Breast (tissue), 4 donors: ENCODE measurements around the genes WARS2, HSD3B1 and REG4.

GRCh38 chr1:117232078-117232294 is 21.3 kb upstream of the VTCN1 start:
- PRO-cap, 3 experiments = no peak in any of the 3 experiments
- RRBS = no CpG with 5 or more reads among the region's 3 CpGs

GRCh38 chr1:117358019-117358426 is 9.2 kb upstream of the MAN1A2 start:
- PRO-cap, 3 experiments = no peak in any of the 3 experiments
- RRBS = no CpG with 5 or more reads among the region's 10 CpGs

DNA sequence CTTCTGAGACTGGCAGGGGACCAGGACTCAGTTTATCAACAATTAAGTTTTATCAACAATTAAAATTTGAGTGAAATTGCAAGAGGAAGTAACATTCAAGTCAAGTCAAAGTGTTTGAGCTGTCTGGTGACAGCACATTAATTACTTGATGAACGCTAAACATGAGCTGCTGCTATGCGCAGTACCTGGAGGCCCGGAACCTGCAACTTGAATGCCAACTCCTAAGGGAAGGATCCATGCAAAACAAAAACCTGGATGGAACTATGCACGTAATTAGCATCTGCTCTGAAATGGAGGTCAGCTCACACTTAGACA is 6.5 kb downstream of the TENT5C start:
- PRO-cap, 3 experiments = no peak in any of the 3 experiments
- RRBS = no CpG with 5 or more reads among the region's 4 CpGs

- PRO-cap, 3 experiments = no peak in any of the 3 experiments
- RRBS = 58% methylated on average over 2 of the region's 19 CpGs
These were observed 50.4 kb downstream of the TENT5C start for GRCh38 chr1:117656055-117656931.

DNA sequence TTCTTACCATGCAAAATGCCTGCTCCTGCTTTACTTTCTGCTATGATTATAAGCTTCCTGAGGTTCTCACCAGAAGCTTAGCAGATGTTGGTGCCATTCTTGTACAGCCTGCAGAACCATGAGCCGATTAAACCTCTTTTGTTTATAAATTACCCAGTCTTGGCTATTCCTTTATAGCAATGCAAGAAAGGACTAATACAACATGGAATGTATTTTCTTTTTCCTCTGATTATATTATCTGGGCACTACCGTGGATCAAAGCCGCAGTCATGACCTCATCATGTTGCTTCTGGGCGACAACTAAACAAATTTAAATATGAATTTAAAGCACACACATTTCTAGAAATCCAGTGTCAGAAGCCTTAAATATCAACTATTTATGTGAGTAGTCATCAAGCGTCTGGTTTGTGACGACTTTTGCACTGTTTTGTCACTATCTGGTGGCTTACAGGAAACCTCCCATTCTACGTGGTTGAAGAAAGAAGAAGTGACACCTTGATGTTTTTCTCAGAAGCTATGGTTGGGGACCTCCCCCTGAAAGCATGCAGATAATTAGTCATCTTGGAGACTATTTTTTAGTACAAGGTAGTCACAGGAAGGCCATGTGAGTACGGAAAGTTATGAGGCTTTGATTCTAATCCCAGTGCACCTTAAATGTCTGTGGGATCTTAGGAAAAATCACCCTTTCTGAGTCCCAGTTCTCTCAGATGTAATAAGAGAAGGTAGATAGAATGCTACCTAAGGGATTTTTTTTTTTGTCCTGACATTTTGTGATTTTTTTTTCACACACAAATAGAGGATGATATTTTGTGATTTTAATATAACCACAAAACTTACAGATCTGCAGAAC is 58.4 kb downstream of the TENT5C start:
- PRO-cap, 3 experiments = peak in 1 of 3 experiments; most common plus-strand start position 578 of the sequence (in 1)
- RRBS = no CpG with 5 or more reads among the region's 8 CpGs

DNA sequence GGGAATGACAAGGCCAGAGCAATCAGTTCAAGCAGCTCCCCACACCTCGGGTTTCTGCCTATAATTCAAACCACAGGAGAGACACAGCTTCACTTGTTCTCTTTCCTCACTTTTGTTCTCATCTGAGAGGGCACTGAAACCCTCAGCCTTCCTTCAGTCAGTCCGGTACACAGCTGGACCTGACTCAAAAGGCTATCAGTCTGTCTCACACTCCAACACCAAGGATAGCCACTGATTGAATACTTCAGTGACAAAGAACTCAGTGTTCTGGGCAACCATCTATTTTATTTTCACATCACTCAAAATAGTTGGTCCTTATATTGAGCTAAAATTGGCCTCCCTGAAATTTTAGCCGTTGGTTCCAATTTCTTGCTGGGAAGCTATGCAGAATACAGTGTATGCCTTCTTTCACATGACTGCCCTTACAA is 70.2 kb downstream of the TENT5C start:
- PRO-cap, 3 experiments = no peak in any of the 3 experiments
- RRBS = no CpG with 5 or more reads among the region's 3 CpGs

DNA sequence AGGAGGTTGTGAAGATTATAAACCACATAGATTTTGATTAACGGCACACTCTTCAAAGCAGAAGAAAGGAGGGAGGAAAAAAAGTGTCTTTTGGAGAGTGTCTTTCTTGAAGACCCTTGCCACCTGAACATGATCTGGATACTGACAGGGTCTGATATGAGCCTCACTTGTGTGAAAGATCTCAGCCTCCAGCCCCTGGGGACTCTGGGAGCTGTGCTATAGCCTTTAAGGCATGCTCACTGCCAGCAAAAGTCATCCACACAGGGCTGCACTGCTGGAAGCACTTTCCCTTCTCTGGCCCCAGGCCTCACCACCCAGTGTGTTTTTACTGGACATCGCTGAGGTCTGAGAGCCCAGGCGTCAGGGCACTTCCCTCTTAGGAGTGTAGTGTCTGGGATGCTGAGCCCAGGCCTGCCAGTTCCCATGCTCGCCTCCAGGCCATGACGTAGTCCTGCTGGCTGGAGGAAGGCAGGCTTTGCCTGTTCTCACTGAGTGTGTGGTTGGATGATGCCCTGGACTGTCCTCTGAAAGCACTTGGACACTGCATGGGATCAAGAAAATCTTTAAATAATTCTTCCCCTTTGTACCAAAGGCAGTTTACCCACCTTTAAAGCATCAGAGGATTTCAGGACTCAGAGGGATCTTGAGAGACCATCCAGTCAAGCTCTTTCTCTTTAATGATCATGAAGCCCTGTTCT is 101.2 kb downstream of the GDAP2 start:
- PRO-cap, 3 experiments = no peak in any of the 3 experiments
- RRBS = no CpG with 5 or more reads among the region's 5 CpGs

- PRO-cap, 3 experiments = no peak in any of the 3 experiments
- RRBS = no CpG with 5 or more reads among the region's 3 CpGs
These were observed 24.6 kb downstream of the TBX15 start for GRCh38 chr1:118963413-118964135.

GRCh38 chr1:118983615-118984245 is 4.4 kb downstream of the TBX15 start:
- PRO-cap, 3 experiments = peak in 2 of 3 experiments; most common minus-strand start chr1:118983876 (in 1)
- RRBS = 13% methylated on average over 7 of the region's 33 CpGs

DNA sequence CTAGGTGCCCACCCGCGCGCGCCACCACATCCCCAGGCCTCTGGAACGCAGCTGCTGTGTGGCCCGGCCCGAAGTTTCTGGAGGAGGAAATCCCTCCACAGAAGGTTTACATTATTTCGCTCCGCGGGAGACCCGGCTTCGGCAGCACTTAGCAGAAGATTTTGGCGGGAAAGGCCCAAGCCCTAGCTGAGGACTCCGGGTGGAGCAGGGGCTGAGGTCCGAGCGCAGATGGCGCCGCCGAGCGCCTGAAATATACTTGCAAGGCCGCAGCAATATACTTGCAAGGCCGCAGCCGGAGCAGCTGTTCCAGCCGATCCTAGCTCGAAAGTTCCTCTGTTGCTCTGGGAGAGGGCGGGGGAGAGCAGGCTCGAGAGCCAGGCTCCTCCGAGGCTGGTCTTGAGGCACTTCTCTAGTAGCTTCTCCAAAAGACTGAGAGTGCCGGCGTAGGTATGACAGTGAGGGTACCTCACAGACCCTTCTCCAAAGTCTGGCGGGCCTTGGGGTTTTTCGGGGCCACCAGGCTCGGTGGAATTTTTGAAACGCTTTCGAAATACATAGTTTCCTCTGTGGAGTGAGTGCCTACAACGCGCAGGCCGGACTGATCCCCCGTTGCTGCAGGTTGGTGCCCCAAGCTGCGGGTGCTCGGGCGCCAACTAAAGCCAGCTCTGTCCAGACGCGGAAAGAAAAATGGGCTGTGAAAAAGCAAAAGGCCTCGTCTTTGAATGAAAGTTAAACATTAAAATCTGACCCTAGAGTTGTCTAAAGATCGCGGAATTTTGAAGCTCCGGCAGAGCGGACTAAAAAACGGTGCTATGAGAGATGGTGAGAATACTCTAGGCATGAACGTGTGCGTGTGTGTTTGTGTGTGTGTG is 3.7 kb downstream of the TBX15 start:
- PRO-cap, 3 experiments = peak in 2 of 3 experiments; most common plus-strand start position 360 of the sequence (in 1); most common minus-strand start position 247 of the sequence (in 1)
- RRBS = 7% methylated on average over 15 of the region's 52 CpGs

DNA sequence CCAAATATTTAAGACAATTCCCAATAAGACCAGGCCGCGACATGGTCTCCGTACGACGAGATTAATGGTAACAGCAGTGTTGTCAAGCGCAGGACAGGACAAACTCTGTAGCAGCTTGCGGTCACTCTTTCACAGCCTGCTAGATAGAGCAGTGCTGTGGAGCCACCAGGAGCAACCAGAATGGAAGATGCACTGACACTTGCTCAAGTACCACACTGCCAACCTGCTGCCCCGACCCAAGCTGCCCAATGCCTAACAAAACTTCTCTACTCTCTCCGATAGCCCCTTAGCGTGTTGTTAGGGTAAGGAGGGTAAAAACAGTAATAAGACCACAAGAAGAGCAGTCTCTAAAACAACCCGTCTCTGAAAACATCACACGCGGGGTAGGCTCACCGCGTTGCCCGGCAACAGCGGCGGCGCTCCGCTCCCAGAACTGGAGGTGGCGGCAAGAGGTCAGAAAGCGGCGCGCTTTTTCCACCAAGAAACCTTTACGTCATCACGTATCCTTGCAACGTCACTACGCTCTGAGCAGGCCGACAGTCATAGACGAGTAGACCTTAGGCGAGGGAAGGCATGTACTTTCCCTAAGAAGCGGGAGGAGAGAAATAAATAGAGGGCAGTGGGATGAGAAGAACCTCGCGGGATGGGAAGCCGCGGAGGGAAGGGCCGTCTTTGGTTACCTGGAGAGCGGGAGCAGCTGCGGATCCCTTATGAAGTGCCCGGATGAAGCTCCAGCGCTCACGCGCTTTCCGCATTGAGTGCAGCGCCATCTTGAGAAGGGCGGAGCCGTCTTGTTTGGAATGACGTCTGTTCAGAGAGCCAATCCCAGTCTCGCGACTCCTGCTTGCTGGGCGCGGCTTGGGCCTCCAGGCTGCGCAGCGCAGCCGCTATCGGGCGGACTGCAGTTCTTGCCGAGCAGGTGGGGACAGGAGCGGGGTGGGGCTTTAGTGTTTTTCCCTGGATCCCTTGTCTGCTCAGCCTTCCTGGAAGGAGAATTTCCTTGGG is at the start of gene WARS2:
Gene WARS2, minus strand, starts transcription at position 779 of the 1,005 bp plus-strand sequence.
- PRO-cap, 3 experiments = peak in 3 of 3 experiments; most common plus-strand start position 517 of the sequence (in 2); most common minus-strand start position 435 of the sequence (in 2)
- RRBS = no CpG with 5 or more reads among the region's 59 CpGs

- PRO-cap, 3 experiments = no peak in any of the 3 experiments
- RRBS = no CpG with 5 or more reads among the region's 1 CpG
These were observed at the start of gene HSD3B1 for GRCh38 chr1:119507014-119507468. TSS of gene HSD3B1 (plus strand) at chr1:119507210.

GRCh38 chr1:119646952-119647900 is 840 bp downstream of the ZNF697 start:
- PRO-cap, 3 experiments = no peak in any of the 3 experiments
- RRBS = 1% methylated on average over 5 of the region's 37 CpGs

GRCh38 chr1:119732379-119733223 is 20.9 kb downstream of the PHGDH start:
- PRO-cap, 3 experiments = no peak in any of the 3 experiments
- RRBS = no CpG with 5 or more reads among the region's 12 CpGs

DNA sequence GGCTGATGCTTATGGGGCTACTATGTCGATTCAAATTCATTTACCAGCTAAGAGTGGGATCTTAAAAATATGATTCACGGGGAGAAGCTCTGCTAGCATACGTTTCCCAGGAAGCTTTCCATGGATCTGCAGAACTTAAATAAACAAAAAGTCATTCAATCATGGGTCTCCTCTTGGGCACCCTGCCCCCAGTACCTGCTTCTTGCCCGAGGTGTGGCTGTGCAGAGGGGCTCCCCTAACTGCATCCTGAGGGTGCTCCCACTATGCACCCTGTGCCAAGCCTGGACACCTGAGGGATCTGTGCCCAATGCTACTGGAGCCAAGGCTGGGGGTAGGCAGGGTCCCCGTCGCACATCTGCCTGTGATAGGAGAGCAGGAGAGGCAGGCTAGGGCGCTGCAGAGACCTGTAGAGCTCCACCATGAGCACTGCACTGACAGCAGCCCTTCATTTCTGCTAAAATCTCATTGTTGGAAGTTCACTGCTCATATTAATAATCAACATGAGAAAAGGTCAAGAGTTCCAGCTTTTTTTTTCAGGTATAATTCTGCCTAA is 19.9 kb downstream of the HMGCS2 start:
- PRO-cap, 3 experiments = no peak in any of the 3 experiments
- RRBS = no CpG with 5 or more reads among the region's 7 CpGs

- PRO-cap, 3 experiments = no peak in any of the 3 experiments
- RRBS = no CpG with 5 or more reads among the region's 4 CpGs
These were observed at the start of gene REG4 for GRCh38 chr1:119811230-119811541. TSS of gene REG4 (minus strand) at chr1:119811460.

GRCh38 chr1:120109093-120109492 is 39.6 kb upstream of the NOTCH2 start:
- PRO-cap, 3 experiments = no peak in any of the 3 experiments
- RRBS = no CpG with 5 or more reads among the region's 8 CpGs

GRCh38 chr1:120132110-120132407 is 44.3 kb downstream of the SEC22B start:
- PRO-cap, 3 experiments = no peak in any of the 3 experiments
- RRBS = no CpG with 5 or more reads among the region's 5 CpGs

GRCh38 chr1:121020559-121021209 is 131.1 kb downstream of the PPIAL4A start:
- PRO-cap, 3 experiments = no peak in any of the 3 experiments
- RRBS = no CpG with 5 or more reads among the region's 32 CpGs

GRCh38 chr1:121396393-121397418 is 211.9 kb downstream of the SRGAP2C start:
- PRO-cap, 3 experiments = no peak in any of the 3 experiments
- RRBS = no CpG with 5 or more reads among the region's 100 CpGs